Pericardium fibroblast (primary cell): ENCODE measurements around the gene RSPH9.

GRCh38 chr6:43520926-43521892 is 4.3 kb downstream of the POLR1C start:
- RAMPAGE, long total RNA, result no peak

DNA sequence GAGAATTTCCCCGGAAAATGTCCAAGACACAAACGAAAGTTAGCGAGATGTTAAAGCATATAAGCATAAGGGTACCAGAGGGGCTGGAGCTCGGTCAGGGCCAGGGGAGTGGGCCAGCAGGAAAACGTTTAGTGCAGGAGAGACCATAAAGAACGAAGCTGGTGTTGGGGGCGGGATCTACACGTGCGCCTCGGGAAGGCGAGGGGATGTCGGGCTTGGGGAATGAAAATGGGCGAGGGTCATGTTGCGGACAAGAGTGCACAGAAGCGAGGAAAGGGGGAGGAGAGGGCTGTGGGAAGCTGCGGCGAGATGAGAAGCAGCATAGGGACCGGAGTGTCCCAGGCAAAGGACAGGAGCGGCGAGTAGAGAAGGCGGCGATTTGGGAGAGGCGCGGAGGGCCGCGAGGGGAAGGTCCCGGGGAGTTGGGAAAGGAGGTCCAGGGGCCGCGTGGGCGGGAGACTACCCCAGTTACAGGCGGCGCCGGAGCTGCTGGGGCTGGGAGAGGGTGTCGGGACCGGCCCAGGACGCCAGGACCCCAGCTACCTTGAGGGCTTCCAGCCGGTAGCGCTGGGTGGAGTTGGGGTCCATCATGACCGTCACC is 521 bp downstream of the XPO5 start:
- RAMPAGE, long total RNA, result no peak

DNA sequence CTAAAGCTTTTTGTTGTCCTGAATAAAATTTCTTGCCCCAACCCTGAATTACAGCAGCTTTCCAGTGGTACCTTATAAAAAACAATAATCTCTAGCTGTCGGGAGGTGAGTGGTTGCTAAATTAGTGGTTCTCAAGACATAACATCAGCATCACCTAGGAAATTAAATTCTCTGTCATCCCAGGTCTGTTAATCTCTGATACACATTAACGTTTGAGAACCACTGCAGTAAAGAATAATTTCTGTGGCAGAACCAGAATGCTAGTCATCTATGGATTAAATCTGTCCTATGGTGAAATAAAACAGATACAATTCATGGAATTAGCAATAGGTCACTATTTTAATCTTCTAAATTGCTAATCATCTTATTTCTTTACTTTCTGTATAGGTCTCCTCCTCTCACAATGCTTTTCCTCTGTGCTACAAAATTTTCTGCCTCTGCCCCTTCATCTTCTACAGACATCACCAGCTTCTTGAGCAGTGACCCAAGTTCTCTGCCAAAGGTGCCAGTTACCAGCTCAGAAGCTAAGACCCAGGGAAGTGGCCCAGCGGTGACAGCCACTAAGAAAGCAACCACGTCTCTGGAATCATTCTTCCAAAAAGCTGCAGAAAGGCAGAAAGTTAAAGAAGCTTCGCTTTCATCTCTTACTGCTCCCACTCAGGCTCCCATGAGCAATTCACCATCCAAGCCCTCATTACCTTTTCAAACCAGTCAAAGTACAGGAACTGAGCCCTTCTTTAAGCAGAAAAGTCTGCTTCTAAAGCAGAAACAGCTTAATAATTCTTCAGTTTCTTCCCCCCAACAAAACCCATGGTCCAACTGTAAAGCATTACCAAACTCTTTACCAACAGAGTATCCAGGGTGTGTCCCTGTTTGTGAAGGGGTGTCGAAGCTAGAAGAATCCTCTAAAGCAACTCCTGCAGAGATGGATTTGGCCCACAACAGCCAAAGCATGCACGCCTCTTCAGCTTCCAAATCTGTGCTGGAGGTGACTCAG is 15.5 kb downstream of the GTPBP2 start:
- RAMPAGE, long total RNA, result no peak

- RAMPAGE, long total RNA, result start-site peak on the plus strand at chr6:43645036-43645090, 24 and 18 reads in 2 replicates
Observed at GRCh38 chr6:43644653-43645740, at the start of gene RSPH9. TSS of gene RSPH9 (plus strand) at chr6:43645036.

- RAMPAGE, long total RNA, result no peak
Observed at GRCh38 chr6:43686605-43687419, 779 bp downstream of the MRPS18A start.

DNA sequence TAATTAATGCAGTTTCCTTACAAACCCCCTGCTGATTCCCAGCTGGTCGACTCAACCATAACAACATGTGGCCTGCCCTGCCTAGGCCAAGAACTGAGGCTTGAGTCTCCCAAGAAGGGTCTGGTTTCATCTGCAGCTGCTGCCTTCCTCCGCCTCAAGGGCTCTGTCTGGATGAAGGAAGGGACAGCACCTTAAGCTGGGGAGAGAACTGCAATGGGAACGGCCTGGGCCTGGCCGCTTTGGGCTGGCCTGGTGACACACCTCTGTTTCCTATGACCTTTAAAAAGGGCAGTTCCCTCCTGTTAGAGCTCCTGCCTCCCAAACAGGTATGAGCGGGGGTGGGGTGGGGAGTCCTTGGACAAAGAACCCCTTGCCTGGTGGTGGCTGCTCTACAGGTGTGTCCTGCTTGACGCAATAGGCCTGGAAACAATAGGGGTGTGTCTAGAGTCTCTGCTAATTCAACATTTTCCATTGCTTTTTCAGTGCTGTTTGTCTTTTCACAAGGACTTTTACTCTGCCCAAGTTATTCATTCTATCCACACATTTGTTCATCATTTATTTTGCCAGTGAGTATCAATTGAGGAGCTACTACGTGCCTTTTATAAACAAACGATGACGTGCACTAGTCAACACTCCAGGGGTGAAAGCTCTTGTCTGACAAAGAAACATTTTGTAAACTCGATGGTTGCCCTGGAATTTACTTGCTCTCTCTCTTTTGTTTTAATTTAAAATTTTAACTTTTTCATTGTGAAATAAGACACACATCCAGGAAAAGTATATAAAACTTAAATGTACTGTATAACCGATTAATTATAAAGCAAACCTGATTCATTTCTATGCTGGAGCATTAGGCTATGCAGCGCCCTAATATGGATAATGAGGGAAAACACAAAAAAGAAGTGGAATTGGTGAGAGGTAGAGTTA is 8.2 kb upstream of the MRPS18A start:
- RAMPAGE, long total RNA, result no peak

GRCh38 chr6:43709817-43710178 is 22.2 kb upstream of the MRPS18A start:
- RAMPAGE, long total RNA, result no peak

DNA sequence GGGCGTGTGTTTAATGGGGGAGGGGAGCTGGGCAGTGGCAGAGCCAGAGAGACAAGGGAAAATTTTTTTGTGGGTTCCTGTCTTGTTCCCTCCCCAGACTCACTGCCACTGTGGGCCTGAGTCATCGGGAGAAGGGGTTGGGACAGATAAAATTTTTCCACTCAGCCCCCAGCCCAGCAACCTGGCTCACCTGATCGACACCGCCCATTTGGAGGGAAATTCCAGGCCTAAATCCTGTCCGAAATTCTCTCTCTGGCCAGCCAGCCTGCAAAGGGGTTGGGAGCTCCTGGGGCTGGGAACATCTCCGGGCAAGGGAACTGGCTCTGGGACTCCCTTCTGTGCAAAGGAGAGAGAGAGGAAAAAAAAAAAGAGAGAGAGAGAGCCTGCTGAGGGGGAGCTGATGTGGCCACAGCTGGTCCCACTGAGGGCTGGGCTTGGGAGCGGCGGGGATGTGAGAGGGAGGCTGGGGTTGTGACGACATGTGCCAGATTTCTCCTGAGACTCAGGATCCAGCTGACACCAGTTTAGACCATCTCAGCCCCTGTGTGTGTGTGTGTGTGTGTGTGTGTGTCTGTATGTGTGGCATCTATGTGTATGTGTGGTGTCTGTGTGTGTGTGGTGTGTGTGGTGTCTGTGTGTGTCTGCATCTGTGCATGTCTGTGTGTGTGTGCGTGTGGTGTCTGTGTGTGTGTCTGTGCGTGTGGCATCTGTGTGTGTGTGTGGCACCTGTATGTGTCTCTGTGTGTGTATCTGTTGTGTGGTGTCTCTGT is 32.3 kb upstream of the VEGFA start:
- RAMPAGE, long total RNA, result no peak

- RAMPAGE, long total RNA, result no peak
Observed at GRCh38 chr6:43769798-43770151, 236 bp upstream of the VEGFA start.

DNA sequence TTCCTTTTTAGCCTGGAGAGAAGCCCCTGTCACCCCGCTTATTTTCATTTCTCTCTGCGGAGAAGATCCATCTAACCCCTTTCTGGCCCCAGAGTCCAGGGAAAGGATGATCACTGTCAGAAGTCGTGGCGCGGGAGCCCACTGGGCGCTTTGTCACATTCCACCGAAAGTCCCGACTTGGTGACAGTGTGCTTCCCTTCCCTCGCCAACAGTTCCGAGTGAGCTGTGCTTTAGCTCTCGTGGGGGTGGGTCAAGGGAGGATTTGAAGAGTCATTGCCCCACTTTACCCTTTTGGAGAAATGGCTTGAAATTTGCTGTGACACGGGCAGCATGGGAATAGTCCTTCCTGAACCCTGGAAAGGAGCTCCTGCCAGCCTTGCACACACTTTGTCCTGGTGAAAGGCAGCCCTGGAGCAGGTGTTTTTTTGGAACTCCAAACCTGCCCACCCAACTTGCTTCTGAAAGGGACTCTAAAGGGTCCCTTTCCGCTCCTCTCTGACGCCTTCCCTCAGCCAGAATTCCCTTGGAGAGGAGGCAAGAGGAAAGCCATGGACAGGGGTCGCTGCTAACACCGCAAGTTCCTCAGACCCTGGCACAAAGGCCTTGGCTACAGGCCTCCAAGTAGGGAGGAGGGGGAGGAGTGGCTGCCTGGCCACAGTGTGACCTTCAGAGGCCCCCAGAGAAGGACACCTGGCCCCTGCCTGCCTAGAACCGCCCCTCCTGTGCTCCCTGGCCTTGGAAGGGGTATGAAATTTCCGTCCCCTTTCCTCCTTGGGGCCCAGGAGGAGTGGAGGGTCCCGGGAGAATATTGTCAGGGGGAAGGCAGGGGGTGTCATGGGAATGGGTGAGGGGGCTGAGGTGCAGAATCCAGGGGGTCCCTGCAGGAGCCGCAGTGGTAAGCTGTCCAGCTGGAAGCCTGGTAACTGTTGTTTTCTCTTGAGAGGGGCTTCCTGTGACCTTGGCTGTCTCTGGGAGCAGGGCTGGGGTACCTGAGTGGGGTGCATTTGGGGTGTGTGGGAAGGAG is 2.5 kb downstream of the VEGFA start:
- RAMPAGE, long total RNA, result no peak

GRCh38 chr6:43773239-43774248 is 3.5 kb downstream of the VEGFA start:
- RAMPAGE, long total RNA, result no peak

- RAMPAGE, long total RNA, result no peak
Observed at GRCh38 chr6:43774613-43775321, 4.8 kb downstream of the VEGFA start.

- RAMPAGE, long total RNA, result no peak
Observed at GRCh38 chr6:43799596-43800481, 29.8 kb downstream of the VEGFA start.

GRCh38 chr6:43809205-43810004 is 39.4 kb downstream of the VEGFA start:
- RAMPAGE, long total RNA, result no peak

DNA sequence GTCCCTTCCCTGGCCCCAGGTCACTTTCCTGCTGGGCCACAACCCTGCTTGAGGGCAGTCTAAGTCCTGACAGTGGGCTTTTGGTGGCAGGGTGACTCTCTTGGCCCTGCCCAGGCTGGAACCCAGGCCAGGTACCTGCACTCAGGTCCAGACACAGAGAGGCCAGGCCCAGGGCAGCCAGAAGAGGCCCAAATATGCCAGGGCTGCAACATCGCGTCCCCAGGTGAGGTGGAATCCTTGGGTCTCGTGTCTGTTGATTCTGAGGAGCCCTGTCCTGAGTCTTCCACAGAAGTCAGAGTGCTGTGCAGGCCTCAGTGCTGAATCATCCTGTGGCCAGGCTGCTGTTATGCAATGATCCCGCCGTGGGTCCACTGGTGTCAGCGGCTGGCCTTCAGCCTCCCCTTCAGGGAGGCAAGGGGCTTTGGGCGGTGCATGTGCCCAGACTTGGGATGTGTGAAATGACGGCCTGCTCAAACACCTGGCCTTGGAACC is 68.6 kb downstream of the VEGFA start:
- RAMPAGE, long total RNA, result no peak

DNA sequence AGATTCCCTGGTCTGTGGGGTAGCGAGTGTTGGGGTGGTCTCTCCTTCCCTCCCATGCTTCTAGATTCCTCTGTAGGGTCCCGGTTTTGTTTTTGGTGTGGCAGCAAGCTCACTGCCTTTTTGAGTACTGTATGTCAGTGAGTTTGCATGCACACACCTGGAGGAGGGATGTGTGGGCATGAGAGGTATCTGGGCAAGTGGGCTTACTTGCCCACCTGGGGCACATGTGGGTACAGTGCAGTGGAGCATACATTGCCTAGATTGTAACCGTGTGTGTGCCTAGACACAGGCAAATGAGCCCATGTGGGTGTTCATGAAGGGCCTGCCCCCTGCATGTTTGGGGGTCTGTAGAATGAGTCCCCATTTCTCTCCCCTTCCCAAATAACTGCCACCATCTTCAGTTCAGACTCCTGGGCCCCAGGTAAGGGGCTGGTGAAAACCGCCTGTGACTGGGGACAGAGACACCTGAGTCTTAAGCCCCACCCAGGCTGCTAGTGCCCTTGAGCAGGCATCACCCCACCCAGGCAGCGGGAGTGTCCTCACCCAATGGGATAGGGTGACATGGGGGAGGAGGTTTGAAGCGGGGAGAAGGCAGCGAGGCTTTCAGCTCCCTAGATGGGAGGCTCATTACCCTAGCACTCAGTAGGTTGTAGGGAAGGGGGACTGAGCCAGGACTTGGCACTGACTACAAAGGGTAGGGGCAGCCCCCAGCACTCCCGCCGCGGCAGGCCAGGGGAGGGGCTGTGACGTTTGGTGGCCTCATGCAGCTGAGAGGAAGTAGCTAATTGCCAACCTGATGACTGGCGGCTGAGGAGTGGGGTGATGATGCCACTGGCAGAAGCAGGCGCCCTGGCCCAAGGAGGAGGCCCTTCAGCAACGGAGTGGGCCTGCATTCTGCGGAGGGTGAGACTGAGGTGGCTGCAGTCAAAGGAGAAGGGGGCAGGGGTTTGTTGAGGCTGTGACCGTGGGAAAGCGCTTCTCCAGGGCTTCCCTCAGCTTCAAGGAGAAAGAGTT is 127.1 kb downstream of the MRPL14 start:
- RAMPAGE, long total RNA, result no peak

GRCh38 chr6:44024262-44024461 is 103.1 kb downstream of the MRPL14 start:
- RAMPAGE, long total RNA, result no peak

- RAMPAGE, long total RNA, result no peak
Observed at GRCh38 chr6:44052711-44053193, 74.5 kb downstream of the MRPL14 start.

- RAMPAGE, long total RNA, result no peak
Observed at GRCh38 chr6:44075140-44075666, 52.0 kb downstream of the MRPL14 start.

DNA sequence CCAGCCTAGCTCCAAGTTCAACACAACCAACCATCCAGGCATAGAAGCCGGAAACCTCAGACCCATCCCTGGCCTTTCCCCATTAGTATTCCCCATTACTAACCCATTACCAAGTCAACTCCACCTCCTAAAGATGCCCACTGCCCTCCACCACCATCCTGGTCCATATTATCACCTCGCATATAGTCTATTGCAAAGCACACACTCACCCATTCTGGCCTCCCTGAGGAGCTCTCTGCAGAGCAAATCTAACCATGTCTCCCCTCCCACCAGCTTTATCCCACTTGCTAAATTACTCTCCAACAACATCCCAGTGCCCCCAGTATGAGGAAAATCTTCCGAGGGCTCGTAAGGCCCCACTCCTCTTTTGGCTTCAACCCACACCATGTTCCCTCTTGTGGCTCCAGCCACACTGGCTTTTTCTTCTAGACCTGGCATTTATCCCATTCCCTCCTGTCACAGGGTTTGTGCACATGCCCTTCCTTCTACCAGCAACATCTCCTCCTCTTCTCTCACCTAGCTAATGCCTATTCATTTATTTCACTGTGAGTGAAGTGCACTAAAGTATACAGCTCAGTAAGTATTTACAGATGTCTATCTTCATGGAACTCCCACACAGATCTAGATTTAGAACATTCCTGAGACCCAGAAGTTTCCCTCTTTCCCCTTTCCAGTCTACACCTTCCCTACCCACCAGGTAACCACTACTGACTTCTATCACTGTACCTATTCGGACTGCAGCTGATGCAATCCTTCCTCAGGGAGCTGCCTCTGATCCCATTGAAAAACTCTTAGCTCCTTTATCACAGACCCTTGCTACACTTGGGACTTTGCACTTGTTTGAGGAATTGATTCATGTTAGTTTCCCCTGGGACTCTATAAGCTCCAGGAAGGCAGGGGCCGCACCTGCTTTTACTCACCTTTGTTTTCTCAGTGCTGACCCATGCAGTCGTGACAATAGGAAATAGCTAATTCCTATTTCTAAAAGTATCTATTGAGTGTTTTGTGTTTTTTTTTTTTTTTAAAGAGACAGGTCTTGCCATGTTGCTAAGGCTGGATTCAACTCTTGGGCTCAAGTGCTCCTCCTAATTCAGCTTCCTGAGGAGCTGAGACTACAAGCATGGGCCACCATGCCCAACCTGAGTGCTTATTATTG is 15.6 kb downstream of the MRPL14 start:
- RAMPAGE, long total RNA, result no peak